Pericardium (tissue), 1 donor: ENCODE results near the genes KCNK13, NRDE2 and DGLUCY.

DNA sequence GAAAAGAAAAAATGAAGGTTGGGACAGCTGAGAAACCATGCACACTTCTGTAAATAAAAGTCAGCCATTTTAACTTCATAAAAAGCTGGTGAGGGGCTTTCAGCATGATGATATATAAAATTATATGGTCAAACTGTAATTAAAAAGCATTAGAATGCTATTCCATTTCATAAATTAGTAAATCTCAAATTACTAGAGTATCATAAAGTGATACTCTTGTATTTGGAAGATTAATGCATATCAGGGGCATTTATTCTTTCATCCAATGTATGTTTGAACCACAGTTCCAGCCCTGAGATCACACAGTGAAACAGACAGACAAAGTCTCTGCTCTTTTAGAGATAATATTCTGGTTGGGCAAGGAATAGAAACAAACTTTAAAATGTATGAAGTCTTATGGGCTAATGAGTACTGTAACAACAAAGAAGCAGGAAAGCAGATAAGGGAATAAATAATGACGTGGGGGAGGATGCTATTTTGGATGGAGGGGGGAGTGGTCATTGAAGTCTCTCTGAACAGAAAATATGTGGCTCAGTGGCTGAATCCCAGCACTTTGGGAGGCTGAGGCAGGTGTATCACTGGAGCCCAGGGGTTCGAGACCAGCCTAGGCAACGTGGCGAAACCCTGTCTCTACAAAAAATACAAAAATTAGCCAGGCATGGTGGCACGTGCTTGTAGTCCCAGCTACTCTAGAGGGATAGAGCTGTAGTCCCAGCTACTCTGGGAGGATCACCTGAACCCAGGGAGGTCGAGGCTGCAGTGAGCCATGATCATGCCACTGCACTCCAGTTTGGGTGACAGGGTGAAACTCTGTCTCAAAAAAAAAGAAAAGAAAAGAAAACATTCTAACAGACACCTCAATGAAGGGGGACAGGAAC is 21.3 kb downstream of the TTC8 start:
- RRBS: no CpG with 5 or more reads among the region's 6 CpGs

GRCh38 chr14:89277514-89278197 is 139.4 kb downstream of the FOXN3 start:
- RRBS: no CpG with 5 or more reads among the region's 14 CpGs

DNA sequence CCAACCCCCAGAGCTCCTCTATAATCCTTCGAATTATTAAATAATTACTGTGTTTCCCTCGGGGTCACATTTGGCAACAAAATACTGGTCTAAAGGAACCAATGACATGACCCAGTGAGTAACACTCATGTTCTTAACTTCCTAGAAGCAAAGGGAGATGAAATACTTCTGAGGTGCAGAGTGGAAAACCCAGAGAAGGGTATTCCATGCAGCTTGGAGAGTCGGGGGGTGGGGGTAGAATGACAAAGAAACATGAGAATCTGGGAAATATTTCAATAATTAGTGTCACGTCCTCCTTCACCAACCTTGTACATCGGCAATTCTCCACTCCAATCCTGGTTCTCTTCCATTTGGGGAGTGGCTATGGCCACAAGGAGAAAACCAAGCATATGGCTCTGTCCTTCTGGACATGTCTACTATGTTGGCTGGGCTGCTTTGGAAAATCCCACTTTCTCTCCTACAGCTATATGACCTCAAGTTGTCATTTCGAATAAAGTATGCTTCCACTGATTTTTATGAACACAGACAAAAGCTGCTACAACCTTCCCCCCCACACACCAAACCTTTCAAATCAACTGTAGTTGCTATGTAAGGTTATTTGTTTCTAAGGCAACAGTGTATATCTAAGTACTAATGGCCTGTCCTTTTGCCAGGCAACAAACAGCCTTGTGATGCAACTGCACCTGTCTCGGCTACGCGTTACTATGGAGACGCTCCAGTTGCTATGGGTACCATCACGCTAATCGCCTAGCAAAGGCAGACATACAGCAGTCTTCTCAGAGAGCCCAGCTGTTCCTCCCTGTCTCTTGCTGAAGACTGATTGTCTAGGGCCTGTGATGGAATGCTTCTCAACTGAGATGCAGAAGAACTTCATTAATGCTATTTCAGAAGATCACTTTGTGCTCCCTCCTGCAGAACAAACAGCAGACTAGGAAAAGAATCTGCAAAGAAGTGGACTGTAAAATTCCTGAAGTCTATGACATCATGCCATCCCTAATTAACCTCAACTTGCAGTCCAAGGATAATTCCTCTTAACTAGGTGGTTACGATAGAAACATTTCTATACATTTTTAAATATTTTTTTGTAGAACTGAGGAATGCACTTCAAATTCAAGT is 67.8 kb downstream of the FOXN3 start:
- RRBS: no CpG with 5 or more reads among the region's 13 CpGs

- RRBS: no CpG with 5 or more reads among the region's 6 CpGs
Measured at GRCh38 chr14:89381780-89382549, 35.1 kb downstream of the FOXN3 start.

DNA sequence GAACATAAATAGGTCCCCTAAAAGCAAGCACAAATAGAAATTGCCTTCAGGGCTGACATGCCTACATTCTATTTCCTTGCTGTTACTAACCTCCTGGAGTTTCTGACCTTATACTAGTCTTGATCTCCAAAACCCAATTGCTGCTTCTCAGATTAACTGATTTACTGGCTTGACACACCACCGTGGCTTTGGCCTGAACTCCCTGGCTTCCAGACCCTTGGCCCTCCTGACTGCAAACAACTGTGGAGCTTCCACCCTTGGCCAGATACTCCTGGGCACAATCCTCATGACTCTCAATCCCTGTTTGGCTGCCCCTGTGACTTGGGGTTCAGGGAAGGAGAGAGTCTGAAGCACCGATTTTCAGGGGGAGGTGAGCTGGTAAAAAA is 242.2 kb upstream of the FOXN3 start:
- RRBS: no CpG with 5 or more reads among the region's 2 CpGs

- RRBS: 4% methylated on average over 34 of the region's 50 CpGs
Measured at GRCh38 chr14:90060958-90061547, 741 bp upstream of the KCNK13 start.

GRCh38 chr14:90061548-90062156 is at the start of gene KCNK13:
Gene KCNK13, plus strand, starts transcription at chr14:90061994.
- RRBS: 2% methylated on average over 8 of the region's 64 CpGs

- RRBS: no CpG with 5 or more reads among the region's 4 CpGs
Measured at GRCh38 chr14:90159040-90159624, 97.2 kb upstream of the PSMC1 start.

- RRBS: no CpG with 5 or more reads among the region's 51 CpGs
Measured at GRCh38 chr14:90331423-90332554, at the start of gene NRDE2. Gene NRDE2, minus strand, starts transcription at chr14:90331941.

- RRBS: no CpG with 5 or more reads among the region's 10 CpGs
Measured at GRCh38 chr14:90401904-90402505, 5.2 kb downstream of the CALM1 start.

GRCh38 chr14:90574294-90575092 is 177.7 kb downstream of the CALM1 start:
- RRBS: no CpG with 5 or more reads among the region's 12 CpGs

DNA sequence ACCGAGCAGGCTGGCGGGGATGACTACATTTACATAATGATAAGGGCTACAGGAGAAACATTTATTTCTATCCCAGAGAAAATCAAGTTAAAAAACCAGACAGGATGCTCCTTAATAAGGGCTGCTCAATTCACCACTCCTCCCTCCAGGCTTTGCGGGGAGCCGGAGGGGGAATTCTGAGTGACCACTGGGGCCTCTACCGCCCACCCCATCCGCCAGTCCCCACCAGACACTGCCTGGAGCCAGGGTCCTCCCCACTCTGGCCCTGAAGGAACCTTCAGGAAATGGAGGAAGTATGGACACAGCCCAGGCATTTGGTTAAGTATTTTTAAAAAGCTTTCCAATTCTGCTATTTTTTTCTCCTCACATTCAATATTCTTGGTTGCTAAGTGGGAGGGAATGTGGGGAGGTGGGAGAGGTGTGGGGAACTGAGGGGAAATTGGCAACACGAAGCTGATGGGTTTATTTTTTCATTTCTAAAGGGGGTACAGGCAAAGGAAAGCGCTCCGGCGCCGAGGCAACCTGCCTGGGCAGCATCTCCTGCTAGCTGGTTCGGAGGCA is 200.5 kb downstream of the TTC7B start:
- RRBS: no CpG with 5 or more reads among the region's 12 CpGs

DNA sequence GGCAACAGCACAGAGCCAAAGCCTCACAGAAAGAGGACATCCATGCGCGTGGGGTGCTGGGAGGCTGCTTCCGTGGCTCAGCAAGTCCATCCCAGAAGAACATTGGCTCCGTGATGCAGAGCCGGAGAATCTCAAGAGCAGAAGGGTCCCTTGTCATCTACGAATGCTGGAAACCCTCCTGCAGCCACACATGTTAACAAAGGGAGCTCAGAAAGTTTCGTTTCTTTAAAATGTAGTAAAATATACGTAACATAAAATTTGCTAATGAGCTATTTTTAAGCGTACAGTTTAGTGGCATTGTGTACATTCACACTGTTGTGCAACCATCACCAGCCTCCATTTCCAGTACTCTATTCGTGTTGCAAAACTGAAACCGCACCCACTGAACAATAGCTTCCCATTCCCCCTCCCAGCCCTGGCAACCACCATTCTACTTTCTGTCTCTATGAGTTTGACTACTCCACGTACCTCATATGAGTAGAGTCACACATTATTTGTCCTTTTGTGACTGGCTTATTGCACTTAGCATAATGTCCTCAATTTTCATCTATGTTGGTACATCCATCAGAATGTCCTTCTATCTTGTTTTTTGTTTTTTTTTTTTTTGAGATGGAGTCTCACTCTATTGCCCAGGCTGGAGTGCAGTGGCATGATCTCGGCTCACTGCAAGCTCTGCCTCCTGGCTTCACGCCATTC is 185.8 kb downstream of the TTC7B start:
- RRBS: no CpG with 5 or more reads among the region's 14 CpGs

DNA sequence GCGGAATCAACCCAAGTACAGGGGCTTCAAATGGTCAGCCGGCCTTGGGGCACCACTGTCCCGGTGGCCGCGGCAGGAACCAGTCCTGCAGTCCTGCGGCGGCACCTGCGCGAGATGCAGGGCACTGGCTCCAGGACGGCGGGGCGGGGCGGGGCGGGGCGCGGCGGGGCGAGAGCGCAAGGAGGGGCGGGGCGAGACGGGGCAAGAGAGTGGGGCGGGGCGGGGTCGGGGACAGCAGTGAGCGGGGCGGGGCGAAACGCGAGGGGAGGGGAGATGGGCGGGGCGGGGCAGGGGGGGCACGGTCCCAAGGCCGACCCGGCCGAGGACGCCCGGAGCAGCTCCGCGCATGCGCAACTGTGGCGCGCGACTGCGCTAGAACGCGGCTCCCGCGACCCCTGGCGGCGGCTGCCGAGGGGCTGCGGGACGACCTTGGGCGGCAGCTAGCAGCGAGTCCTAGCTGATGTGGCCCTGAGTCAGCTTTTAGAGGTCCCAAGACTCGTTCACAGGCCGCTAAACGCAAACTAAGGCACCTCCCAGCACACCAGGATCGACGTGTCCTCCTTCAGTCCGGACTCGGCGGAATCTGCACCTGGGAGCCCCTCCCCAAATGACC is 57.9 kb downstream of the TTC7B start:
- RRBS: no CpG with 5 or more reads among the region's 64 CpGs

- RRBS: 69% methylated on average over 3 of the region's 8 CpGs
Measured at GRCh38 chr14:90795694-90796257, 20.5 kb downstream of the TTC7B start.

- RRBS: no CpG with 5 or more reads among the region's 7 CpGs
Measured at GRCh38 chr14:91087599-91088061, 26.2 kb upstream of the DGLUCY start.

DNA sequence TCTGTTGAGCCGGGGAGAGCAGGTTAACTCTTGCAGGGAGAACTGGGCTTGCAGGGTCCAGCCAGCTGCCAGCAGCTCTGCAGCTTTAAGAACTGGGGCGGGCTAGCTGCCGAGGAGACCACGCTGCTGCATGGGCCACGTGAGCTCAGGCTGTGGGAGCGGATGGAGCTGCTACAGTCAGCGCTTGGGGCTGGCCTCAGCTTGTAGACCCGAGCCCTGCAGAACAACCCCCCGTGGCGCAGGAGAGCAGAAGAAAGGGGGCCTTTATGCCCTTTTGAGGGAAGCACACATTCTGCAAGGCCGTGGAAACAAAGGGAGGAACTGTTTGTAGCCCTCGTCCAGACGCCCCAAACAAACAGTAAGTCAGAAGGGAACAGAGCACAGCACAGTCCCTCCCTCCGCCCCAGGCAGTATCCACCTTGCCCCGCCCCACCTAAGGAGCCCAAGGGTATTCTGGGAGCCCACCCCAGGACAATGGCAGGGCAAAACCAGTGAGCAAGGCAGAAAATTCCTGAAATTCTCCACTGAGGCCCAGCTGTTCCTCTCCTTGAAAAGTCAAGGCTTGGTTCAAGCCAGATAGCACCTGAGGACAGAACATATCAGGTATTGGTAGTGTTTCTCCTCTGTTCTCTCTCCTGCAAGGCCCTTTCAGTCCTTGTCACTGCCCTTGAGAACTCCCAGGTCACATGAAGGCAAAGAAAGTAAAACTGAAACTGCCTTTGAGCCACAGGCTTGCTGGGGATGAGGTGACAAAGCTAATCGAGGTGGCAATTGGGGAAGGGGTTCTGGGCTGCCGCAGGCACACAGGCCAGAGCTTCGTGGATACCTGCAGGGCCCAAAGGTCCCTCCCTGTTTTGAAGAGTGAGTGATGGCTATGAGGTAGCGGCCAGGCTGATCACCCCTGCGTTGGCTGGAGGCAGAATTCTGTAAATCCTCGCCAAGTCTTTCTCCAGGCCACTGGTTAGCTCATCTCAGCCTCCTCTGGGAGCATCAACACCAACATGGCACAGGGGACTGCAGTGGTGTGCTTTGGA is at the start of gene DGLUCY:
Gene DGLUCY, plus strand, starts transcription at position 148 of the 1,034 bp plus-strand sequence.
- RRBS: no CpG with 5 or more reads among the region's 21 CpGs

- RRBS: no CpG with 5 or more reads among the region's 3 CpGs
Measured at GRCh38 chr14:91158014-91158520, 44.2 kb downstream of the DGLUCY start.

DNA sequence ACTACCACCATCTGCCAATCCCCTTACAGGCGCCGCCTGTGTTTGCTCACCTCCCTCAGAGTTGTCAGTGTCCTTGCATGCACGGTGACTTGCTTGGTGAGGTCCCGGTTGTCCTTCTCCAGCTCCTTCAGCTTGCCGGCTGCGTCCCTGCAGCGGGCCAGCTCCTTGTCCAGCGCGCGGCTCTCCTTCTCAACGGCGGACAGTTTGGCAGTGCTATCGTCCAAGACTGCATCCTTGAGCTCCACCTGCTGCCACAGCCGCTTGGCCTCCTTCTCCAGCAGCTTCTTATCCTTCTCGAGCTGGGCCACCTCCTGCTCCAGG is 68.5 kb upstream of the GPR68 start:
- RRBS: no CpG with 5 or more reads among the region's 15 CpGs